Left cardiac atrium (tissue), 1 donor: ENCODE data around the gene C1QA.

DNA sequence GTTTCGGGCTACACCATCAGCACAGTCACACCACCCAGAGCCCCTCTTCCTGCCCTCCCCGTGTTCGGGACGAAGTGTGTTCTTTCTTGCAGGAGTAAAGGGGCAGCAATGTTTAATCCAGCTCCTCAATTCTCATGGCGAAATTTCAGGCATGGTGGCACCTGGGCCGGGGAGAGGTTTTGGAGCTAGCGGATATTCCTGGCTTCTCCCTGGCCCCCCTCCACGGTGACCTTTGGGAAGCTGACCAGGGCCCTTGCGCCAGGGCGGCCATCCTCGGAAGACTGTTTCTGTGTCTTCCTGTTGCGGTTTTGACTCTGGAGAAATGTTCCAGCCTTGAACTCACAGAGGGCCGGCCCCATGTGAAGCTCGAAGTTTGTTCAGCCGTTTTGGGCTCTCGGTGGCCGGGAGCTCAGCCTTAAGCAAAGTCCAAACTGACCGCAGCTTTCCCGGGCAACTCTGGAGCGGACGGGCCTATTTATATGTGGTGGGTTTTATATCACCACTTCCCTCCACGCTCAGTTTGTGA, 16.9 kb upstream of the WNT4 start:
- PRO-cap = no peak

- PRO-cap = no peak
Measured at GRCh38 chr1:22255524-22256081, 112.7 kb upstream of the WNT4 start.

- PRO-cap = no peak
Measured at GRCh38 chr1:22292085-22292787, 149.3 kb upstream of the WNT4 start.

DNA sequence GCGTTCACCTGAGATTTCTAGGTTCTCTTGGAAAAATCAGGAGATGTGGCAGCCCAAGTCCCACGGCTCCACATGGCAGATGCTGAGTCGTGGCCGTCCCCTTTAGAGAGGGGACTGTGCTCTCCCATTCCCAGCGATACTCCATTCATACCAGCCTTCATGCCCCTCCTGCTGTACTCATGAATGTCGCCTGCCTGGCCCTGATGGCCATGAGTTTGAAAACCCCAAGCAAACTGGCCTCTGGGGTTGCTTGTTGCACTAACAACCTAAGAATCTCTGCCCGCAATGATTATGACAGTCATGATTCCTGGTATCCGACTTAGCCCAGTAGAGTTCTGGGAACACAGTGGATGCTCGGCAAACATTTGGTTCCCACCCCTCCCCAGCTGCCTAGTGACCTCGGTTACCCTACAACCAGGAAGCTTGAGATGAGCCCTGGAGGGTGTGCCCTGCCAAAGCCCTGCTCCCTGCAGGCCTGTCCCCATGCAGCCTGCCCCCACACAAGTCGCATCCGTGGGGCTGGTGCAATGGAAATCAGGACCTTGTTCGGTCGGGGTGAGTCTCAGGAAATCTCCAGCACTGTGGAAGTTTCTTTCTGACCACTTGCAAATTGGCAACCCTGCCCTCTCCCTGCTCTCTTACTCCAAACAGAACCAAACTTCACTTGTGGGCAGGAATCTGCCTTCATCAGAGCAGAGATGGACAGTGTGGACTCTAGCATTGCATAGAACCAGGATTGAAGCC, 76.0 kb upstream of the ZBTB40 start:
- PRO-cap = no peak

DNA sequence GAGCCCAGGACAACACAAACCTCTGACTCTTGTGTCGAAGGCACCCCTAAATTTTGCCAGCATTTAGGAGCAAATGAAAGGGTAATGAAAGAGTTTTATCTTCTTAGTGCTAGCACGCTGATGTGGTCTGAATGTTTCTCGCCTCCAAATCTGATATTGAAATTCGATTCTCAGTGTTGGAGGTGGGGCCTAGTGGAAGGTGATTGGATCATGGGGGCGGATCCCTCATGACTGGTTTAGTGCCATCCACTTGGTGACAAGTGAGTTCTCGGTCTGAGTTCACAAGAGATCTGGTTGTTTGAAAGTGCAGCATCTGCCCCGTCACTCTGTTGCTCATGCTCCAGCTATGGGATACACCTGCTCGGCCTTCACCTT, 75.2 kb upstream of the ZBTB40 start:
- PRO-cap = no peak

DNA sequence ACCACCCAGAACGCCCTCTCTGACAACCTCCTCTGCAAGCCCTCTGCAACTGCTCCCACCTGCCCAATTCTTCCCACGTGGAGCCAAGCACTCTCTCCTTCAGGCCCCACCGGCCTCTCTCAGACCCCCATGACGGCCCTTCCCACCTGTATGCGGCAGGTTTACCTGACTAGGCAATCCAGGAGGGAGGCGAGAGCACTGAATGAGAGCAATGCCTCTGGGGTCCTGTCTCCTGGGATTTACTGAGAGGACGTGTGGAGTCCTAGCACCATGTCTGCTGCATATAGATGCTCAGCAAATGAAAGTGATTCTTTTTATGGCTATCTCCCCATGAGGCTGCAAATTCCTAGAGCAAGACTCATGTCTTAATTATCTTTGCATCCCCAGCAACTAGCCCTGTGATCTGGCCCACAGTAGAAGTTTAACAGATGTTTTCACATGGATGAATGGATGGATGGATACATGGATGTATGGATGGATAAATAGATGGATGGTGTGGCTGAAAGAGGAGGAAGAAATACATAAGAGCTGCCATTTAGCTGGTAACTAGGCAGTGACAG, 32.9 kb upstream of the ZBTB40 start:
- PRO-cap = no peak

GRCh38 chr1:22602286-22602690, 34.1 kb upstream of the C1QA start:
- PRO-cap = no peak

GRCh38 chr1:22636102-22636976, at the start of gene C1QA:
Gene C1QA (plus strand): TSS chr1:22636628.
- PRO-cap = no peak

DNA sequence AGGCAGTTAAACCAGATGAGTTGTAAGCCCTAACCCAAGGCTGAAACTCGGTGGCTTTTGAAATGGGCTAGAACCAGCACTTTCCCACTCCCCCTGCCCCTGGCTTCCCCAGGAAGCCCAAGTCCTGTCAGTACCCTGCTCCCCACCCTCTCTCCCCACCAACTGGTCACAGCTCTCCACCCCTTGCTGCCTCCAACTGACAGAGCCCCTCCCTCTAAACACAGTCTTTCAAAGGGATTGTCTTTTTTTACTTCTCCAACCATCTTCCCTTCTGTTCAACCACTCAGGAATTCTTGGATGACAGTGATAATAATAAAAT, 1.1 kb downstream of the C1QB start:
- PRO-cap = no peak

GRCh38 chr1:22708668-22709054, 2.0 kb upstream of the EPHB2 start:
- PRO-cap = no peak

GRCh38 chr1:22711752-22712210, 1.1 kb downstream of the EPHB2 start:
- PRO-cap = no peak

DNA sequence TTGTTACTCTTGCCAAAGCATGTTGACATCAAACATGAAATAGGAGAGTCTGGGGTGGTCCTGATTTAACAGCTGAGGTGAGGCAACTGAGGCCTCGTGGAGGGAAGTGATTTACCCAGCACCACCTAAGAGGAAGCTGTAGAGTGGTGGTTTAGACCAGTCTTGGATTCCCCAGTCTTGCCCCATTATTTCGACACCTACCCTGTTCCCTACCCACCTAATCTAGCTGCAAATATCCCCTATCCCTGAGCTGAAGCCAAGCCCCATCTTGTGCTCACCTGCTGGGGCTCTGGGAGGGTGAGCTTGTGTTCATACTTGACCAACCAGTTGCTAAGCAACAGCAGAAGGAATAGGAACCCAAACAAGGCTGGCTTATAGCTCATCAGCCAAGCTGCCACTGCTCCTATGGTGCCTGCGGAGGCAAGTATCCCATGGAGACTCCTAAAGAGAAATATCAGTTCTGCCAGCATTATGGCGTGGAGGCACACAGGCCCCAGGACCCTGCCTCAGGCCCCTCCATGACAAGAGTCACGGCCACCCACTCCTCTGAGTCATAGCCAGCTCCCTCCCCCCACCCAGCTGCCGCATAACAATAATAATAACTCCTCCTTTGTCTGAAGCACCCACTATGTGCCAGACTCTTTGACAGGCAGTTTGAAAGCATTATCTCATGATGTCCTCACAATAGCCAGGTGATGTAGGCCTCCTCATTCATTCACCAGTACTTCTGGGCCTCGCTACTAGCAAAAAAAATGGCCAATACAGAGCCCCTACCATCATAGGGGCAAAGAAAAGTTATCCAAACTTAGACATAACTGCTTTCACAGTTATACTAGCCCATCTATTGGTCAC, 1.8 kb downstream of the TEX46 start:
- PRO-cap = no peak

DNA sequence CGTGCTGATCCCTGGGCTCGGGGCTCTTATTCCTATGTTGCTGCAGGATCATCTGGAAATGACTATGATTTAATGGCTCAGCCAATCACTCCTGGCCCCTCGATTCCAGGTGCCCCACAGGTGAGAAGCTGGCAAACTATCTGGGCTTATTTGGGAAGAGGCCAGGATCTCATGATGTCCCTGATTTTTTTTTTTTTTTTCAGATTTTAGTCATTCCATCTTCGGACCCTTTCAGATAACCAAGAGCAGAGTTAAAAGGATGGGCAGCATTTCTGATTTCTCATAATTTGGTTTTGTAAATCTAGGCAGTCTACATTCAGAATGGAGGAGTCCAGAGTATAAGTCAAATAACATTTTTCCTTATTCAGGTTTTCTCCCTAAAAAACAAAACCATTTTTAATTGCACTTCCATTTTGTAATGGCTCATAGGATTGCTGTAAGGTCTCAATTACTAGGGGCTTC, 63.0 kb downstream of the KDM1A start:
- PRO-cap = no peak

DNA sequence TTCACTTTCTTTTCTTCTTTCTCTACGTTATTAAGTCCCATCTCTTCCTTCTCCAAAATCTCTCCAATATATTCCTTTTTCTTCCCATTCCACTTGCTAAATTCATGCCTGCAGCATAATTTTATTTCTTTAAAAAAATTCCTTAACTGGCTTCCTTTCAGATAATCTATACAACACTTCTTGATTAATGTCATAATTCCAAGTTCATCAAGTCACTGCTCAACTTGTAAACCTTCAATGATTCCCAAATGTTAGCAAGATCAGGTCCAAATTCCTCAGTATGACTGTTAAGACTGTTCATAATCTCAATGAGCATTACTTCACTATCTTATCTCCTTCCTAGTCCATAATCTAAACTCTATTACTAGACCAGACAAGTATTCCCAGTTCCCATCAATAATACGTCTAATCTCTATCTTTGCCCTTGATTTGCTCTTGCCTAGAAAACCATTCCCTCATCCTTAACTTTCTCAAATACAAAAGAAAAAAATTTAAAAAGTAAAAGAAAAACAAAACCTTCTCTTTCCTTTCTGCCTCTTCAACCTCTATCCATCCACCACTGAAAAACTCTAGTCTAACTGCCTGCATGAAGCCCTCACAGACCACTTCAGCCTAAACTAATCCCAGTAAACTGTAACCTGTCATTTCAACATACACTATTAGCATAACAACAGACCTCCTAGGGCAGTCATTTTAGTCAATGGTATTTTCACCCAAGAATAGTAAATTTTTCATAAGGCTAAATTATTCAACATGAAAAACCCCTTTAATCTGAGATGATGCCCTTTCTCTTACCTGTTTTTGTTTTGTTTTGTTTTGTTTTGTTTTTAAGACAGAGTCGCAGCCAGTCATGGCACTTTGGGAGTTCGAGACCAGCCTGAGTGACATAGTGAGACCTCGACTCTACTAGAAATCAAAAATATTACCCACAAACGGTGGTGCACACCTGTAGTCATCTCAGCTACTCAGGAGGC, 64.2 kb downstream of the HTR1D start:
- PRO-cap = no peak

DNA sequence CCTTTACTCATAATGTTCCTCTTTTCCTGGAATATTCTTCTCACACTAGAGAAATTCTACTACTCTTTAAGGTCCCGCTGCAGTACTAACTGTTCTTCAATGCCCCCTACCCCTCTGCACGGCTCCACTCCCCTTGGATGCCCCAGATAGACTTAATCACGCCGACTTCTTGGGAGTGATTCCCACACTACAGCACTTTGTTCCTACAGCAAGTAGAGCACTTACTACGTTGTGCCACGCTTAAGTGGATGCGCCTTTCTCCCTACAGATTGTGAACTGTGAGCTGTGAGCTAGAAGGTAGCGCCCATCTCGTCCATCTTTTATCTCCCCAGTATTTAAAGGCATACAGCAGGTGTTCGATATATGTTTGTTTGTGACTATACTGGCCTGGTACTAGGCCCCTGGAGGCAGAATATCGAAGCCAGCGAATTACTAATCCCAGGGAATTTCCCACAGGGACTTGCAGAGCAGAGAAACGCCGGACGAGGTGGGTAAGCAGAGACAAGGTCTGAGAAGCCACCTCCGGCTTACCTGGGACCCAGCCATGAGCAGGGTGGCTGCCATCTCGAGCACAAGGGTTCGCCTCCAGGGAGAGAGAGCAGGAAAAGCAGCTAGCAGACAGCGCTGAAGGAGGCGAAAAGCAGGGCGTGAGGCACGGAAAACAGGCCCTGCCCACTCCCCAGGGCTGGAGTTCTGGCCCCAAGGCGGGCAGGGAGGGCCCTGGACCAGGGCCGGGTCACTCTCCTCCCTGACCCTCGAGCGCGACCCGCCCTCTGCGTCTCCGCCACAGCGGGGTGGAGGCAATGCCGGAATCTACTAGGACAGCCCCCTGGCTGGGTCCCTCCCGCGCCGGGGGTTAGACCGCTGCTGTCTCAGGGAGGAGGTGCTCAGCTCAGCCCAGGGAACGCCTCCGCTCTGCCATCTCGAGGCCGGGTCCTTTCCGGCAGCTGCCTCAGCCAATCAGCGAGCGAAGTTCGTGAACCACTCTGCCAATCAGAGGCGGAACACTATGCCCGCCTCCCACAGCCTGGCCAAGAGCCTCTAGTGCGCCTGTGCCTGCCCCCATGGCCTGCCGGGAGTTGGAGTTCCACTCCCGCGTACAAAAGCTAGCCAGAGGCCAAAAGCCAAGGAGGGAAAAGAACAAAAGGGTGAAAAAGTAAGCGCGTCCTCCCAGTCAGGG, 1.8 kb downstream of the ZNF436 start:
- PRO-cap = bidirectional peak, plus-strand start at position 1,102 of the sequence, minus-strand start at position 805 of the sequence

DNA sequence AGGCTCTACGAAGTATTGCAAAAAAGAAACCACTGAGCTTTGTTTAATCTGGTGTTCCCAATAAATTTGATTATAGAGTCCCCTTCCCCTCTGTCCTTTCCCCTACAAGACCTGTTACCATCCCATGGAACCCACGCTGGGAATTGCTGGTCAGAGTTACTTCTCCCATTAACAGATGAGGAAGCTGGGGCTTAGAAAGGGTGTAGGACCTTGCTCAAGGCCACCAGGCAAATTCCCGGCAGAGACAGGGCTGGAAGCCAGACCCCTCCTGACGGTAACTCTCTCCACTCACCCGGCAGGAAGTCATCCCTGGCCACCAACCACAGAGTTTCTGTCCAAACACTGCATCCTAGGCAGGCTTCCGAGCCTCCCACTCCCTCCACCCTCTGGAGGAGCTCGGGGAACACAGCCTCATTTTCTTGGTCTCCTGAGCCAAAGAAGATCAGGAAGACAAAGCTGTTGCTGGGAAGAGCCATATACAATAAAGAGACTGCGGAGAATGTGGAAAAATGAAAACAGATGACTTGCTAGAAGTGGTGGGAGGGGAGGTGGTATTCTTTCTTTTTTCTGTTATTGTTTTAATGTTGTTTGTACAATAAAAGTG, 25.0 kb upstream of the ZNF436 start:
- PRO-cap = no peak

DNA sequence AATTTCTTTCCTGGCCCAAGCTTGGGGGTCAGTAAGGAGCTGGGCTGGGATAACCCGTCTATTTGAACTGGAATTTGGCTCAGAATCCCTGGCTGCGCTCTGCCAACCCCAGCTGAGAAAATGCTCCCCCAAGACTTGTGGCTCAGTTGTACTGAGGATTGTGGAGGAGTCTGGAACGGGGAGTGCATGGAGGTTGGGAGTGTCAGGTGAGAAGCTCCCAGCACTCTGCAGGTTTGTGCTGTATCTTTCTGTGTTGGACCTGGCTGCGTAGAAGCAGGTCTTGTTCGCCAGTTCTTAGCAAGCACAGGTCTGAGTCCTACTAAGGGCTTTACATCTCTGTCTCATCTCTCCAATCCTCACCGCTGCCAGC, 1.6 kb downstream of the TCEA3 start:
- PRO-cap = no peak

- PRO-cap = no peak
Measured at GRCh38 chr1:23434102-23434717, 9.7 kb upstream of the TCEA3 start.

DNA sequence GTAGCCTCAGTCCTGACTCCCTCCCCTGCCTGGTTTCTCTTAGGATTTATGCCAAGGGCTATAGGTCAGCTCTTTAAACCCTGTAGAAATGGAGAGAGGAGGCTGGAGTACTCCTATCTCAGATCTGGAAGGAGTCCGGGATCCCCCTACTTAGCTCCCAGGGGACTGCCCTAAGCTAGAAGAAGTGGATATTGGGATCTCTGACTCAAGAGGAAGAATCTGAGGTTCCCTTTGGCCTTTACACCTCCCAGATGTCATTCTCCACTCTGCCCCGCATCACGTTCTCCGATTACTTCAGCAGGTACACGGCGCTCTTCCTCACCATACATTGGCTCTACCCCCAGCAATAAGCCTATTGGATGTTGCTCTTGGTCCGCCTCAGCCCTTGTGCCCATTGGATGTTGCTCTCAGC, 9.7 kb downstream of the E2F2 start:
- PRO-cap = no peak

DNA sequence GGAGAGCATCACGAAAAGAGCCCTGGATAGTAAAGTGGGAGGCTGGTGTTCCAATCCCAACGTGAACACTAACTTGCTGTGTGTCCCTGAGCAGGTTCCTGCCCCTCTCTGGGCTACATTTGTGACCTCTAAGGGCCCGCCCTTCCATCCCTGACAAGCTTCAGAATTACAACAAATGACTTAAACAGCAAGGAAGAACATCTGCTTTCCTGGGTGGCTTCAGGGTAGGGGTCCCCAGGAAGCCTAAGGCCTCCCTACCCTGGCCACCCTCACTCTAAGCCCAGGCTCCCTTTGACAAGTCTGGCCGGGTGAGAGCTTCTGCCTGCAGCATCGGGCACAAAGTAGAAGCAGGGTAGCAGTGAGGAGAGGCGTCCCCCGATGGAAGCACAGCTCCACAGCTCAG, 5.6 kb downstream of the ID3 start:
- PRO-cap = no peak